ENCODE measurements around a stretch of chr21.

GRCh38 chr21:45846559-45847242 lies 134.9 kb upstream of the COL6A1 start:
- PRO-cap: no peak
- RAMPAGE, long total RNA, 4 experiments: no peak in any of the 4 experiments

- PRO-cap: no peak
- RAMPAGE, long total RNA, 4 experiments: start-site peak on the plus strand in 1 of 4 experiments, at chr21:45987160-45987175 at its widest, 213 reads per replicate
Observed at GRCh38 chr21:45986905-45987285, 5.3 kb downstream of the COL6A1 start.

- PRO-cap: no peak
- RAMPAGE, long total RNA, 4 experiments: no peak in any of the 4 experiments
Observed at GRCh38 chr21:46079190-46079724, 18.7 kb upstream of the COL6A2 start.

DNA sequence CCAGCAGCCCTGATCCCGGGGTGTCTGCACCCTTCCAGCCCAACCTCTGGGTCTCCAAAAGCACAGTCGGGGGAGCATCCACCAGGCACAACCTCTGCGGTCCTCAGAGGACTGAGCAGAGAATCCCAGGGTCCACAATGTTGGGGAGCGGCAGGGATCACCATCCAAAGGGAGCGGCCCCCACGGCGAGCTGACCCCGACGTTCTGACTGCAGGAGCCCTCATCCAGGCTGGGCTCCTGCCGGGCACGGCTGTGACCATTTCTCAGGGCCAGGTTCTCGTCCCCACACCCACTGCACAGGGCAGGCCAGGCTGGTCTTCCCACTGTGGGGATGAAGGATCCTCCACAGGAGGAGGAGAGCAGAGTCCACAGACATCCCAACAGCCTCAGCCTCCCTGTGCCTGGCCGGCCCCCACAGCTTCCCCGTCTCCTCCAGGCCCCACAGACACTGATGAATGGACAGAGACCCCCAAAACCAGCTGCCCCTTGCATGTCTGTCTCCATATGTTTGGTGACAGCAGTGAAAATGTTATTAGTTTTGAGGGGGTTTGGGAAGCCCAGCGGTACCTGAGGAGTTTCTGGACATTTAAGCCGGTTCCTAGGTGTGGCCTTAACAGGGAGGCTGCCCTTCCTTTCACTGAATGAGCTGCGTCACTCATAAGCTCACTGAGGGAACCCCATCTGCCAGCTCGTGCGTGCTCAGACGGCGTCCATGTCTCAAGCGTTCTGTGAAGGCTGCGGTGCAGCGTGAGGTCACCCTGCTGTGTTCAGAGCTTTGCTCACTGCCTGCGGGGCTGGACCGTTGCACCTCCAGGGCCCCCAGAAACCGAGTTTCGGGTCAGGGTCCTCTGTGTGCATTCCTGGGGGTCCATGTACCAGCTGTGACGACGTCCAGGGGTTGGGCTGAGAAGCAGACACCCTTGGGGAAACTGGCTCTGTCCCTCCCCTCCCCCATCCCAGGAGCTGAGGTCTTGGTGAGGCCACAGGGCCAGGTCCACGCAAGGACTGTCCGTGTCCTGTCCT lies 24.9 kb downstream of the FTCD start:
- PRO-cap: no peak
- RAMPAGE, long total RNA, 4 experiments: no peak in any of the 4 experiments

GRCh38 chr21:46154246-46154892 lies 1.0 kb downstream of the FTCD start:
- PRO-cap: no peak
- RAMPAGE, long total RNA, 4 experiments: no peak in any of the 4 experiments

- PRO-cap: no peak
- RAMPAGE, long total RNA, 4 experiments: no peak in any of the 4 experiments
Observed at GRCh38 chr21:46155809-46156213, 432 bp upstream of the FTCD start.

- PRO-cap: no peak
- RAMPAGE, long total RNA, 4 experiments: no peak in any of the 4 experiments
Observed at GRCh38 chr21:46362925-46363453, 39.0 kb downstream of the PCNT start.

DNA sequence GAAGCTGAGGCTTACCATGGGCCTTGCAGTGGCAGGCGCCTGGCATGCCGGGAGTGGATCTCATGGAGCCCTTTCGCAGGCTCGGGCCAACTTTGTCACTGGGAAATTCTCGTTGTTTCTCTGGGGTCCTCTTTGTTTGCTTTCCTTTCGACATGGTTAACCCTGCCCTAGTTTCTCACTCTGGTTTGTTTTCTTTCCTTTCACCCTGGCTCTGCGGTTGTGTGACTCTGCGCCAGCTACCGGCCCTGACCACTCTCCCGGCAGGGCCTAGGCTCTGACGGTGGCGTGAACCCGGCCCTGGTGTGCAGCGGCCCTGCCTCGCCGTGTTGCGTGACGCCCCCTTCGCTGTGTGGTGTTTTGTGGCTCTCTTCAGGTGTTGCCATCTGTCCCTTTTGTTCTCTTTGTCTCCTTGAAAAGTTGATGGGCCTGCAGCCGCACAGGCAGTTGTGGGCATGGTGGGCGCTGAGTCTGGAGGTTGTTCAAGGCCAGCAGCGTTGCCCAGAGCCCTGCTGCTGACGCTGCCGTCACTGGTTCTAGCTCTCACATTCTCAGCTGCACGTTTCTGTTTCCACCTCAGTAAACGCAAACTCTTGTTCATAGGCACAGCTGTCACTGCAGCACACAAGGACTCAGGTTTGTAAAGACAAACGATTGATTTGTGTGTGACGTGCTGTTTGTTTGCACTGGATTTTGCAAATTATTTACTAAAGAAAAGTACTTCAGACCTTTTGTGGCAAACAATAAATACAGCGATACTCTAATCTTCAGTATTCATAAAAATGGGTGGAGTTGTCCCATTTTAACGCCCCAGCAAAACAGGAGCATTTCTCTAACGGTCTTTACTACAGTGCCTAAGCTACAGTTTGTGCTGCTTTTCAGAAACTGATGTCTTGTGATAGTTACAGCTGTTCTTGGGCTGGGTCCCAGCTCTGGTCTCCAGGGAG lies 64.5 kb upstream of the DIP2A start:
- PRO-cap: no peak
- RAMPAGE, long total RNA, 4 experiments: no peak in any of the 4 experiments

GRCh38 chr21:46396902-46397547 lies 61.7 kb upstream of the DIP2A start:
- PRO-cap: no peak
- RAMPAGE, long total RNA, 4 experiments: no peak in any of the 4 experiments

GRCh38 chr21:46559160-46560055 lies 45.5 kb downstream of the S100B start:
- PRO-cap: no peak
- RAMPAGE, long total RNA, 4 experiments: no peak in any of the 4 experiments

GRCh38 chr21:46568624-46569041 lies 36.2 kb downstream of the S100B start:
- PRO-cap: no peak
- RAMPAGE, long total RNA, 4 experiments: no peak in any of the 4 experiments

- PRO-cap: no peak
- RAMPAGE, long total RNA, 4 experiments: no peak in any of the 4 experiments
Observed at GRCh38 chr21:46666944-46667735, 31.7 kb downstream of the PRMT2 start.